ENCODE data around the genes KRBOX5 and GPT2.

DNA sequence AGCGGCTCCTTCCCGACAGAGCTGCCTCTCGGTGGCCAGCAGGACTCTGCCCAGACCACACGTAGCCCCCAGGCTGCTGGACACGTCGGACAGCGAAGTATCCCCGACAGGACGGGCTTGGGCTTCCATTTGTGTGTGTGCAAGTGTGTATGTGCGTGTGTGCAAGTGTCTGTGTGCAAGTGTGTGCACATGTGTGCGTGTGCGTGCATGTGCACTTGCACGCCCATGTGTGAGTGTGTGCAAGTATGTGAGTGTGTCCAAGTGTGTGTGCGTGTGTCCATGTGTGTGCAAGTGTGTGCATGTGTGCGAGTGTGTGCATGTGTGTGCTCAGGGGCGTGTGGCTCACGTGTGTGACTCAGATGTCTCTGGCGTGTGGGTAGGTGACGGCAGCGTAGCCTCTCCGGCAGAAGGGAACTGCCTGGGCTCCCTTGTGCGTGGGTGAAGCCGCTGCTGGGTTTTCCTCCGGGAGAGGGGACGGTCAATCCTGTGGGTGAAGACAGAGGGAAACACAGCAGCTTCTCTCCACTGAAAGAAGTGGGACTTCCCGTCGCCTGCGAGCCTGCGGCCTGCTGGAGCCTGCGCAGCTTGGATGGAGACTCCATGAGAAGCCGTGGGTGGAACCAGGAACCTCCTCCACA is 23.2 kb upstream of the ITGAX start:
- PRO-cap, 10 experiments: no peak in any of the 10 experiments

DNA sequence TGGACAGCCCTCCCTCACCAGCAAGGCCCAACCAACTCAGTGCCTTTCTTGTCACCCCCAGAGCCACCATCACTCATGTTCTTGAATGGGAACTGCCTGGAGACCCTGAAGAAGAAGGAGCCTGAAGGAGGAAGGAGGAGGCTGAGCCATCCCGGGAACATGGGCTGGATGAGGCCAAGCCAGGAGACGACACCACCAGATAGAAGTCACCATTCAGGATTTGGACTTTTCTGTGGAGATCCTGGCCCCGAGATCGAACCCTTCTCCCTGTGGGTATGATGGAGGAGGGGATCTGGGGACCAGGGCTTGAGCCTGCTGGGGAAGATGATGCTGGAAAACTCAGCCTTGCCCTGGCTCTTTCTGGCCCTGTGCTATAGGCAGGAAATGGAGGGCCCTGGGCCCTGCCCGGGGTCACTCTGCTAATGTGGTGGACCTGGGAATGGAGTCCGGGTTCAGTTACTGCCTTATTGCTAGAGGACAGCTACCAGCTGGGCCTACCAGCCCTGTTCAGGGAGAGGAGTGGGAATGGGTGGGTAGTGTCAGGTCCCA is 9.9 kb upstream of the KRBOX5 start:
- PRO-cap, 10 experiments: no peak in any of the 10 experiments

- PRO-cap, 10 experiments: peak in 10 of 10 experiments; most common plus-strand start chr16:31713246 (in 5); most common minus-strand start chr16:31713116 (in 1)
Observed at GRCh38 chr16:31712924-31714062, at the start of gene KRBOX5. Gene KRBOX5, plus strand, starts transcription at chr16:31713244.

GRCh38 chr16:31895585-31895834 is 21.9 kb downstream of the ZNF267 start:
- PRO-cap, 10 experiments: peak in 1 of 10 experiments; most common plus-strand start chr16:31895665 (in 1)

GRCh38 chr16:46581464-46581932 is 39.7 kb downstream of the SHCBP1 start:
- PRO-cap, 10 experiments: no peak in any of the 10 experiments

- PRO-cap, 10 experiments: peak in 2 of 10 experiments; most common minus-strand start chr16:46690168 (in 2)
Observed at GRCh38 chr16:46690007-46690511, 600 bp downstream of the ORC6 start.

DNA sequence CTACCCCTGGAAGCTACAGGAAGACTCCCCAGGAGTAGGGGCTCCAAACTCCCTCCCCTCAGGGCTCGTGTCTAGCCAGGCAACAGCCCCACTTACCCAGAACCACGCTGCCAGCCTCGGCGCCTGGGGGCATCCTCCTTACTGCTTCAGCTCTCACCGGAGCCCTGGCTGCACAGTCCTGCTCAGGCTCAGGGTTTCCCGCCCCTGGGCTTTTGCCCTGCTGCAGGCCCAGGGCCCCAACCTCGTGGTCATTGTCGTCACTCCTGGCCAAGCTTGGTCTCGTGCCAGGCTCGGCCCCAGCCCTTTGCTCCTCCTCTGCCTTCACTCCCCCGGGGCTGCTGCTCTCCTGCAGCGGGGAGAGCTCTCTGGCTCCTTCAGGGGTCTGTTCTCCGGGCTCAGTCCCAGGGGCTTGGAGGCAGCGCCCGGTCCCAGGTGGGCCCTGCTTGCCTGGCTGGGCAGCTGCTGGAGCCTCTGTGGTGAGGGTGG is 16.0 kb downstream of the MYLK3 start:
- PRO-cap, 10 experiments: no peak in any of the 10 experiments

- PRO-cap, 10 experiments: no peak in any of the 10 experiments
Observed at GRCh38 chr16:46756357-46757221, 8.4 kb upstream of the MYLK3 start.

- PRO-cap, 10 experiments: no peak in any of the 10 experiments
Observed at GRCh38 chr16:46757227-46758256, 9.4 kb upstream of the MYLK3 start.

- PRO-cap, 10 experiments: no peak in any of the 10 experiments
Observed at GRCh38 chr16:46762889-46763621, 14.9 kb upstream of the MYLK3 start.

GRCh38 chr16:46883690-46884490 is at the start of gene GPT2:
Gene GPT2, plus strand, starts transcription at chr16:46884362.
- PRO-cap, 10 experiments: peak in 10 of 10 experiments; most common plus-strand start chr16:46884311 (in 8); most common minus-strand start chr16:46883918 (in 4)

- PRO-cap, 10 experiments: no peak in any of the 10 experiments
Observed at GRCh38 chr16:46885688-46887073, 2.0 kb downstream of the GPT2 start.

DNA sequence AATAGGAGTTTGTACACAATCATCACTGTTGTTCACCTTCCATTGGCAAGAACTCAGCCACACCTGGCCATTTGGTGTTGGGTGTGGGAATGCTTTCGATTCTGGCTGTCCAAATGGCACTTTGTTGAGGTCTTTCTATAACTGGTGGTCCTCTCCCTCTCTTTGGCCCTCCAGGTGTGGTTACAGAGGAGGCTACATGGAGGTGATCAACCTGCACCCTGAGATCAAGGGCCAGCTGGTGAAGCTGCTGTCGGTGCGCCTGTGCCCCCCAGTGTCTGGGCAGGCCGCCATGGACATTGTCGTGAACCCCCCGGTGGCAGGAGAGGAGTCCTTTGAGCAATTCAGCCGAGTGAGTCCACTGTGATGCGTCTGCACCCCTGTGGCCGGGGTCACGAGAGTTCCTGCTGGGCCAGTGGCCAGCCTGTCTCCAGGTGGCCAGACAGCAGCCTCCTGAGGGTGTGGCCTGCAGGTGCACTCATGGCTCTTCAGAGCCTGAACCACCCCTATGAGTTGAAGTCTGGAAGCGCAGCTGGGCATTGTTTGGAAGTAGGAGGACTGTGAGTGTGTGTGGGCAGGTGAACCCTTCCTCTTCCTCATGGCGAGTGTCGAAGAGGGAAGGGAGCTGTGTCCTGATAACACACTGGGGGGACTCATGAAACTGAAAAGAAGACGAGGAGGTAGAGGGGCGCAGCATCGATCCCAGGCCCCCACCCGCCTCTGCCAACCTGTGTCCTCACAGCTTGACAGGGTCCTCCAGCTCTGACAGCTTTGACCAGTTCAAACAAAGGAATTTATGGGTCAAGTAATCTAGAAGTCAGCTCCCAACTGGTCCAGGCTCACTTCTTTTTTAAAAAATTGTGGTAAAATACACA is 38.1 kb downstream of the GPT2 start:
- PRO-cap, 10 experiments: no peak in any of the 10 experiments

DNA sequence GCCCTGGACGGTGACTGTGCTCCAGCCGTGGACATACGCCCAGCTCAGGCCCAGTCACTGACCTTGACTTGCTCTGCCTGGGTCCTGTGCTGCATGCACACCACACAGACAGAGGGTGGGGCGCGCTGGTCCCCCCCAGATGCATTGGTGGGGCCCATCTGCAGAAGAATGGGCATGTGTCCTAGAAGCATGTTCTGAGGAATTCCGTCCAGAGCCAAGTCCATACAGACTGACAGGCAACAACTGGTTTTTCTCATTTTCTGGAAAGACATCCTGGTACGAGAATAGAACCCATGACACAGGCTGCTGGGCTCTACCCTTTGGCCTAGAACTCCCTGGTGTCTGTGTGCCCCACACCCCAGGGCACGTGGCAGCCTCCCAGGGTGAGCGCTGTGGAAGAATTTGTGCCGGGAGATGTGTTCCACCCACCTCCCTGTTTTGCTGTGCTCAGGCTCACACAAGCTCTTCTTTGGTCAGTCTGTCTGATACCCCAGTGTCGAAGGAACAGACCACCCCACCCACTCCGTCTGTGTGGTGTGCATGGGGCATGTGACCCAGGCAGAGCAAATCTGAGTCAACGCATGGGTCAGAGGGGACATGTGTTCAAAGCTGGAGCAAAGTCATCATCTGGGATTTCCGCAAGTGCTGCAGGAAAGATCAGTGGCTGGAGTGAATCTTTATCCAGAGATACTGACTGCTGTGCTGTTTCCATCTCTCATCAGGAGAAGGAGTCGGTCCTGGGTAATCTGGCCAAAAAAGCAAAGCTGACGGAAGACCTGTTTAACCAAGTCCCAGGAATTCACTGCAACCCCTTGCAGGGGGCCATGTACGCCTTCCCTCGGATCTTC is 39.7 kb downstream of the GPT2 start:
- PRO-cap, 10 experiments: no peak in any of the 10 experiments

GRCh38 chr16:46967899-46968280 is 5.6 kb downstream of the DNAJA2 start:
- PRO-cap, 10 experiments: no peak in any of the 10 experiments

DNA sequence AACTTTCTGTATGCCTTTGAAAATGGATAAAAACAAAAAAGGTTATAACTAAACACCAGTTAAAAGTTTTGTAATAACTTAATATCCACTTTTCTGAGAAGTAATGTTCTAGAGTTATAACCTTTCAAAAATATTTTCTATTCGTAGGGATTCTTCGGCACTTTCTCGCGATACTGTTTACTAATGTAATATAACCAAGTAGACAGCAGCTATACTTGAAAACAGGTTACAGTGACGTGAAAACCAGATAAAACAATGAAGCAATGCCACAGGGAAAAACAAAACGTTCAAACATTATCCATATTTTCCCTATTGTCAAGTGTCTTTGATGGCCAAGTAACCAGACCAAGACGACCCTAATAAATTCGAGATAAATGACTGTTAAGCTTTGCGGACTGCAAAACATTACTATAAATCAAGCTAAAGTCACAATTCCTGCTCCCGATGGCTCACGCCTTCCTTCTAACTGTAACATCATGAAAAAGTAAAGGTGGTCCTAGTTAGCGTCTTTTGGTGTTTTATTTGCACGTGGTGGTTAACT is 1.5 kb downstream of the DNAJA2 start:
- PRO-cap, 10 experiments: no peak in any of the 10 experiments

- PRO-cap, 10 experiments: no peak in any of the 10 experiments
Observed at GRCh38 chr16:47391909-47392605, 68.8 kb downstream of the ITFG1 start.

- PRO-cap, 10 experiments: no peak in any of the 10 experiments
Observed at GRCh38 chr16:47499690-47500101, 38.6 kb downstream of the PHKB start.

DNA sequence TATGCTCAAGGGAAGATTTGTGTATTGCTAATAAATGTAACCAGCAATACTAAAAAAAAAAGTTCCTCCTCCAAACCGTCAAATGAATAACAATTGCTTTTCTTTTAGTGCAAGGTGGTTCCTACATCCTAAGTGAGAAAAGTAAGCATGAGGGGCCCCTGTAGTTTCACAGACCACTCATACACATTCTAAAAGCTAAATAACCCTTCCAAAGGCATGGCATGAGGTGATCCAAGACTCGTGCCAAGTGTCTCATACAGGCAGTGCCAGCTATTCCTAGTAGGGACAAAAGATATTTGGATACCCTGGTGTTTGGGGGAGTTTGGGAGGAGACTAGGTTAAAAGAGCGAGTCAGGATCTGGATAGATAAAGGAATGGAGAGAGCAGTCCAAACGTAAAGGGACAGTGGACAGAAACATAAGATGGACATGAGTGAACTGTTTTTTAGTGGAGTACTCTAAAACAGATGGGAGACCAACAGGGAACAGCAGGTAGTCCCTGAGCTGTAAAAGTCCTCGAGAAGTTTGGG is 172.2 kb downstream of the PHKB start:
- PRO-cap, 10 experiments: no peak in any of the 10 experiments

- PRO-cap, 10 experiments: no peak in any of the 10 experiments
Observed at GRCh38 chr16:47634127-47634705, 173.1 kb downstream of the PHKB start.

All from Metastatic Breast Carcinoma in the Brain (tissue), 10 donors.